ENCODE results near the genes PRDM5 and FGF2.

GRCh38 chr4:118834830-118835553 lies 934 bp downstream of the SEC24D start:
- PRO-cap, result bidirectional peak, plus-strand start at chr4:118835146, minus-strand start at chr4:118835070; bidirectional peak, plus-strand start at chr4:118835339, minus-strand start at chr4:118835264
- RAMPAGE, long total RNA, 4 experiments, result no peak in any of the 4 experiments

GRCh38 chr4:118894153-118894698 lies 5.6 kb downstream of the SYNPO2 start:
- PRO-cap, result no peak
- RAMPAGE, long total RNA, 4 experiments, result no peak in any of the 4 experiments

DNA sequence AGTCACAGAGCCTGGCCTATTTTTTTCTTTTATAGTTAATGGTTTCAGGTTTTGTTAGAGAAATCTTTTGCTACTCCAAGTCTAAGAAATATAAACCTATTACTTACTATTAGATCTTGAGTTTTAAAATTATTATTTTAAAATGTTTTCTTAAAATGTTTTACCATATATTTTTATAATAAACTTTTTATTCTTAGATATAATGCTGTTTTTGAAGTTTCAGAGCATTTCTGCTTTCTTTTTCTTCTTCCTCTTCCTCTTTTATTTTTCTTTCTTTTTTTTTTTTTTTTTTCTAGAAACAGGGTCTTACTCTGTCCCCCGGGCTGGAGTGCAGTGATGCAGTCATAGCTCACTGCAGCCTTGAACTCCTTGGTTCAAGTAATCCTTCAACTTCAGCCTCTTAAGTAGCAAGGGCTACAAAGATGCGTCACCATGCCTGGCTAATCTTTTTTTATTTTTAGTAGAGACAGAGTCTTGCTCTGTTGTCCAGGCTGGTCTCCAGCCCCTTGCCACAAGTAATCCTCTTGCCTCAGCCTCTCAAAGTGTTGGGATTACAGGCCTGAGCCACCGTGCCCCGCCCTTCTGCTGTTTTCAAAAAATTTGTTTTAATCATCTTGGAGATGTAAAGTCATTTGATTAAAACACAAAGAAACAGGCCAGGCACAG lies 27.9 kb downstream of the SYNPO2 start:
- PRO-cap, result no peak
- RAMPAGE, long total RNA, 4 experiments, result no peak in any of the 4 experiments

GRCh38 chr4:118938823-118939927 lies 50.5 kb downstream of the SYNPO2 start:
- PRO-cap, result unidirectional peak, plus-strand start at chr4:118939320
- RAMPAGE, long total RNA, 4 experiments, result no peak in any of the 4 experiments

DNA sequence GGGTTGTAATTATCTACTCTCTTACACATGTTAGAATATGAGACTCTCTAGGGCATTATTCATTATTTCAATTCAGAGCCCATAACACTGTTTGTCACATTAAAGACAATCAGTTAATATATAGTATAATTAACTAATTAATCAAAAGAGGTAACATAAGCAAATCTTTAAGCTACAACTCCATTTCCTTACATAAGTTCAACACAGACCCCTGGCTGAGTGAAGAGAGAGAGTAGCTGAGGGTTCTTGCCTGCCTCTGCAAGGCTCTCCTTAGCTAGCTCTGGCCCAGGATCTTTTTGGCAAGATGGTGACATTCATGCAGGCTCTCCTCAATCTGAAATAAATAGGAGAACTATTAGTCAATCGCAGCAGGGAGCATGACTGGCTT lies 122.0 kb downstream of the SYNPO2 start:
- PRO-cap, result bidirectional peak, plus-strand start outside the sequence, minus-strand start at position 298 of the sequence
- RAMPAGE, long total RNA, 4 experiments, result no peak in any of the 4 experiments

DNA sequence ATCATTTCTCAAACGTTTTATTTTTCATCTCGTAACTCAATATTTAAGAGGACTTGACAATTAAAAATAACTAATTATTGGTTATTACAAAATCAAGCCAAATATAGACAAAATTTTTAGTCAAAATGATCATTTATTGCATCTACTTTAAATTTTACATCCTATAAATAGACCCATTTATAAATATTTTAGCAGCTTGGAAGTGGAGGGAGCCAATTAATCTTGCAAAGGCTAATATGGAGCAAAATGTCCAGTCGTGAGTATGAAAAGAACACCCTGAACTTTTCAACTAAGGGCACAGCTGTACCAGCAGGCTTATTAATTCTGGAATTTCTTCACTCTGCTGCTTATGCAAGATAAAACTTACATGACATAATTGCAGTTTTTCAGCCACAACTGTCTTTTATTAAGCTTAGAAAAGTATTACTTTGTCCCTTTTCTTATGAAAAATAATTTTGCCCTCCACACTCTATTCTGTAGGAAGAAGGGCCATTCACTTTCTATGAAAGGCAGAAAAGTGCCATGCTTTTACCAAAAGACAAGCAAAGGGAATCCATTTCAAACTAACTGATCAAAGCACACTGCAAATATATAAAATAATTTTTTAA lies 22.9 kb upstream of the USP53 start:
- PRO-cap, result no peak
- RAMPAGE, long total RNA, 4 experiments, result no peak in any of the 4 experiments

GRCh38 chr4:119283046-119284207 lies 17.0 kb downstream of the C4orf3 start:
- PRO-cap, result no peak
- RAMPAGE, long total RNA, 4 experiments, result no peak in any of the 4 experiments

GRCh38 chr4:119498486-119499165 lies 130.0 kb downstream of the PDE5A start:
- PRO-cap, result no peak
- RAMPAGE, long total RNA, 4 experiments, result no peak in any of the 4 experiments

DNA sequence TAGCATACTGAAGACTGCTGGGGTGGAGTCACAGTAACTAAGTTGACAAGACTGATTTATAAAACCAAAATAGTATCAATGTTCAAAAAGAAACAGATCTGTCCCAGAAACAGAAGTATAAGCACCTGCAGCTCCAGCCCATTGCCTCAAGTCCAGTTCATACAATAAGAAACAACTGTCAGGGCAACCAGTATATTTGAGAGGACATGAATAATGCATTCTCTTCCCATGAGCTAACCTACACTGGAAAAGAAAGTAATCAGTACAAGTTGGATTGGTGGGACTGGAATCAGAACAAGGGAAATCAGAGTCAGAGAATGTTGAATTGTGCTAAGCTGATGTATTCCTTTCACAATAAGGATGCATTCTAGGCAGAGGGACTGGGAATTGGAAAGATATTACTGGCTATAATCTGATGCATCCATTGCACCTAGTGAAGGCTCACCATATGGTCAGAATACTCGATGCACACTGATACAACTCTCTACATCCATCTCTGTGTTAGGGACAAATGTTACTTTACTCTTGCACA lies 77.4 kb downstream of the PDE5A start:
- PRO-cap, result no peak
- RAMPAGE, long total RNA, 4 experiments, result no peak in any of the 4 experiments

DNA sequence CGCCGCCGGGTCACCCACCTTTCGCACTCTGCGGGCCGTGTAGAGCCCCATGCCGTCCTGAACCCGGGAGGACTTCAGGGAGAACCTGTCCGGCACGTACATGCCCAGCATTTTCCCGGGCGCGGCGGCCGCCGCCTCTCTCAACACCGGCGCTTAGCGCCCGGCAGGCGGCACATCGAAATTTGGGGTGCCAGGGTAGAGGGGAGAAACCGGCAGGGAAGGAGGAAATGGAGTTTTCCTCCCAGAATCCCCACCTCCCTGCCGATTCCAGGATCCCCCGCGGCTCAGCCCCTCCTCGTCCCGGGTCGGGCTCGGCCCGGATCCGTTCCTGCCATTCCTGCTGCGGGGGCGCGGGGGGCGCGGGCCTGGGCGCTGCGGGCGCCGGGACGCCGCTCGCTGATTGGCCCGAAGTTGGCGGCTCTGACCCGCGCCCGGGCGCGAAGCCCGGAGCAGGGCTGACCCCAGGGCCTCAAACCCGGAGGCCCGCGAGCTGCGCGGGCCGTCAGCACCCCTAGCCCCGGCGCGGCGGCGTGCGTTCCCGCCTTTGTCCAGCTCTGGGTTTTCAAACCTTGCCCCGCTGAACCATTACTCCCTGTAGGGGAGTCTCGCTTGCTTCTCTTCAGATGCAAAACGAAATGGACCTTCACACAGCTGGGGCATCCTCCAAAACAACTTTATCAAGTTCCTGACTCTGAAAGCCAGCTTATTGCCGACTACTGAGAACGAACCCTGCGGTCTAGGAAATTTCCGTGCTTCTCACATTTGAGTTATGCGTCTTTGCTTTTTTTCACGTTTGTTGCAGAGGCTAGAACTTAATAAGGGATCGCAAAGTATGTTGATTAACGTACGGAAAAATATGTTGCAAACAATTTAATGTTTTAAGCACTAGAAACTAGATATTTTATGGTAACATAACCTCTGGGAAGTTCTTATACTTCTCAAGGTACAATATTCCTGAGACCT lies at the start of gene PRDM5:
PRDM5 (minus strand) TSS at position 229 of the 963 bp plus-strand sequence.
- PRO-cap, result bidirectional peak, plus-strand start at position 298 of the sequence, minus-strand start at position 339 of the sequence; unidirectional peak, minus-strand start at position 556 of the sequence
- RAMPAGE, long total RNA, 4 experiments, result start-site peak on the minus strand in 4 of 4 experiments, centred at positions 200 to 372 of the sequence, 13 to 28 reads per replicate

DNA sequence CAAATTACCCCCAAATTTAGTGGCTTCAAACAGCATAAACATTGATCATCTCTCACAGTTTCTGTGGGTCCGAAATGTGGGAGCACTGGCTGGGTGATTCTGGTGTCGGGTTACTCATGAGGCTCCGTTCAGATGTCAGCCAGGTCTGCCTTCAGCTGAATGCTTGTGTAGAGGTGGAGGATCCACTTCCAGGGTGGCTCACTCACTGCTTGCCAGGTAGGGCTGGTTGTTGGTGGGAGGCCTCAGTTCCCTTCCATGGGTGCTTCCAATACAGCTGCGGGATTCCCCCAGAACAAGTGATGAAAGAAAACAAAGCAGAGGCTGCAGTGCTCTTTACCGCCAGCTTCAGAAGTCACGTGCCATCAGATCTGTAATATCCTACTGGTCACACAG lies 1.0 kb upstream of the SMIM43 start:
- PRO-cap, result no peak
- RAMPAGE, long total RNA, 4 experiments, result no peak in any of the 4 experiments

DNA sequence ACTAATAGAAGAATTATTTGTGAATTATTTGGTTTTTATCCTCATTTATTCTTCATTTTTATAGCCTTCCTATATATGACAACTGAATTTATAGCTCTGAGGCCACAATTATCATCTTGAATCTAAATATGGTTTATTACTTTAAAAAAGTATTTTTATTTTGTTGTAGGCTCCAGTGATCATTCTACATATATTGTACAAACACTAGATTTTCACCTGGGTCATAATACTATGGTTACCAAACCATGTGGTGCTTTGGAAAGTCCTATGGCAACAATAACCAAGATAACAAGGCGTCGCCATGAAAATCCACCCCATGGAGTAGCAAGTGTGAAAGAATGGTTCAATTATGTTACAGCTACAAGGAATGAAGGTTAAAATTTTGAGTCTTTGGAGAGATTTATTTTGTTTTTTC lies 25.2 kb upstream of the ADAD1 start:
- PRO-cap, result no peak
- RAMPAGE, long total RNA, 4 experiments, result no peak in any of the 4 experiments

DNA sequence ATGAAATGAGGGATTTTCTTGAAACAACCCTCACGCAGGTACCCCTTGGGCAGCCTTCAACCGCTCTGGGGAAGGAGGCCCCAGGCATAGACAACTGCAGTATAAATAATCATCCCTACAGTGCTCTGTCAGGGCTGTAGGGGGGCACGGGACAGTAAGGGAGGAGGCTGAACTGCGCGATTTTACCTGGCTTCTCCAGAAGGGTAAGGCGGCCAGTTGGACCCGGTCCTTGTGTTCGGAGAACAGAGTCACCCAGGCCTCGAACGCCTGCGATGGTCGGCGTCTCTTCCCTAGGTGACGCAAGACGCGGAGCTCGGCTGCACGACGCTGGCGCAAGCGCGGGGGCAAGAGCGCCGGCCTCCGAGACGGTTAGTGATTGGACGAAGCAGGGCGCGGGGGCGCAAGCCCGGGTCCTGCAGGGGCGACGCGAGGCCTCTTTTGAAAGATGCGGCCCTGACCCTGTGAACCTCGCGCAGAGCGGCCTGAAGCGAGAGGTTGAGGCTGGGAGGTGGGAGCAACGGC lies 328 bp downstream of the ADAD1 start:
- PRO-cap, result no peak
- RAMPAGE, long total RNA, 4 experiments, result no peak in any of the 4 experiments

DNA sequence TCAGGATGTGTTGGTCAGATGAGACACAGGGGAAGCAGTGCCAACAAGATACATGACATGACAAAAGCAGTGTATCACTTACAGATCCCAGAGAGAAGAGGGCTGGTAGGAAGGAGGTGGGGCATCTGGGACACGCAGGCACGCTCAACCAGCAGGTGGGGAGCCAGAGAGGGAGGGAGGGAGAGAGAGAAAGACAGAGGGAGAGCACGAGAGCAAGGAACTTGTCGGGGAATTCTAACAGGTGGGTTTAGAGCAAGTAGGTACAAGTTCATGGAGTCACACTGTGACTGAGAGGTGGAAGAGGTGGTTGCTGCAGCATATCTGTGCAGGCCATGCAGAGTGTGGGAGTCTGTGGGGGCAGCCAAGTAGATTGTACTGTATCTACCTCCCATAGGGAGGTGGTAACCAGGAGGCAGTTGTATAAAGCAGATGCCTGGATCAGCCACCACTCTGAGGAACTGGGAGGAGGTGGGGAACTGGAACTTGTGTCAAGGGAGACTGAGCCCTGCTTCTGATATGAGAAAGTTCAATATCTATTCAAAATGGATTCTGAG lies 43.6 kb downstream of the BBS12 start:
- PRO-cap, result no peak
- RAMPAGE, long total RNA, 4 experiments, result no peak in any of the 4 experiments

- PRO-cap, result no peak
- RAMPAGE, long total RNA, 4 experiments, result no peak in any of the 4 experiments
Measured at GRCh38 chr4:122826083-122826262, 658 bp upstream of the FGF2 start.

- PRO-cap, result unidirectional peak, plus-strand start at chr4:122826498; bidirectional peak, plus-strand start at chr4:122826644, minus-strand start at chr4:122826622; bidirectional peak, plus-strand start at chr4:122826834, minus-strand start at chr4:122826701
- RAMPAGE, long total RNA, 4 experiments, result no peak in any of the 4 experiments
Measured at GRCh38 chr4:122826395-122826921, at the start of gene FGF2. TSS of gene FGF2 (plus strand) at chr4:122826831.

- PRO-cap, result no peak
- RAMPAGE, long total RNA, 4 experiments, result no peak in any of the 4 experiments
Measured at GRCh38 chr4:122917508-122918308, 4.7 kb downstream of the NUDT6 start.

GRCh38 chr4:123113128-123113557 lies 190.3 kb downstream of the SPATA5 start:
- PRO-cap, result no peak
- RAMPAGE, long total RNA, 4 experiments, result no peak in any of the 4 experiments

DNA sequence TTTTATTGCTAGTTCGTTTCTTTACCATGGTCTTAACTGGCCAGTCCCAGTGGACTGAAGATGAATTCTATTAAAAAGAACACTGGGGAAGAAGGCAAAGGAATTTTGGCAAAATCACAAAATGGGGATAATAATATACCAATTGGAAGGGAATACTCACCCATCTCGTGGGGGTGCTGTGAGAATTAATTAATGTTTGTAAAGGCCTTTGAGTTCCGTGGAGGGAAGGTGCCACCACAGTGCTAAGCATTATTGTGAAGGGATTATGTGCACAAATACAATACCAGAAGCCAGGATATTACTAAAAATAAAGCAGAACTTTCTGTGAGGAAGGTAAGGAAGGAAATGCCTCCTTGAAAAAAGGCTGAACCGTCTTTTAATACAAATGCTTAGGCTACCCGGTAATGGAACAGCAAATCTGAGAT lies 58.0 kb upstream of the SPRY1 start:
- PRO-cap, result no peak
- RAMPAGE, long total RNA, 4 experiments, result no peak in any of the 4 experiments

DNA sequence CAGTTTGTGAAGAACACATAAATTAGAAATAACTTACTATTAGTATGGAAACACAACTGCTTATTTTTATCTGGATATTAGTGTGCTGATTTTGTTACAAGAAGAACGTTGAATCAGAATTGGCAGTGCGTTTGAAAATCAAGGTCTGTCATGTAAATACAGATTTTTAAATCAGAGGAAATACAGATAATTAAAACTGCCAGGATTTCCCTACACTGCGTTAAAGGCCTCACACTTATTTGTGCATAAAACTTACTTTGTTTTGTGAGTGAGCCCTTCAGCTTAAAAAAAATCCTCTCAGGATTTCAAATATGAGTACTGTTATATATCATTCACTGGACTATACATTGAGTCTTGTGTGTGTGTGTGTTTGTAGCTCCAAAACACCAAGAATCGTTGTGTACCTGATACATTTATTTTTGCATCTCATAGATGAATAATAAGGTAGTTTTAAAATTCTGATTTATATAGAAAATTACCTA lies 4.0 kb downstream of the SPRY1 start:
- PRO-cap, result no peak
- RAMPAGE, long total RNA, 4 experiments, result no peak in any of the 4 experiments

Data from Peyer's patch (tissue), 4 donors.